NCI-H460 (cell line): ENCODE measurements around a stretch of chr5.

DNA sequence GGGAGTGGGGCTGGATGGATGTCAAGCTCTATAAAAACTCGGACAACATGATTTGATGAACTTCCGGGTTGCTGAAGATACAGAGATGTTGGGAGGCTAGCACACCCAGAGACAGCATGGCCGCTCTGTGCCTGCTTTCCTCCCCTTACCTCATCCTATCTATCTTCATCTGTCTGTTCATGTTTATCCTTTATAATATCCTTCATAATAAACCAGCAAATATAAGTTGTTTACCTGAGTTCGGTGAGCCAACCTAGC, 18.7 kb upstream of the CHD1 start:
RAMPAGE:
- cytosol, long total RNA: no peak
- long total RNA: no peak
- nucleus, long total RNA: no peak

RAMPAGE:
- cytosol, long total RNA: no peak
- long total RNA: no peak
- nucleus, long total RNA: no peak
Measured at GRCh38 chr5:100575767-100576139, 40.6 kb downstream of the FAM174A start.

RAMPAGE:
- cytosol, long total RNA: no peak
- long total RNA: no peak
- nucleus, long total RNA: no peak
Measured at GRCh38 chr5:100779765-100780313, 123.2 kb downstream of the ST8SIA4 start.

GRCh38 chr5:100900215-100900759, 2.8 kb downstream of the ST8SIA4 start:
RAMPAGE:
- cytosol, long total RNA: no peak
- long total RNA: no peak
- nucleus, long total RNA: no peak

DNA sequence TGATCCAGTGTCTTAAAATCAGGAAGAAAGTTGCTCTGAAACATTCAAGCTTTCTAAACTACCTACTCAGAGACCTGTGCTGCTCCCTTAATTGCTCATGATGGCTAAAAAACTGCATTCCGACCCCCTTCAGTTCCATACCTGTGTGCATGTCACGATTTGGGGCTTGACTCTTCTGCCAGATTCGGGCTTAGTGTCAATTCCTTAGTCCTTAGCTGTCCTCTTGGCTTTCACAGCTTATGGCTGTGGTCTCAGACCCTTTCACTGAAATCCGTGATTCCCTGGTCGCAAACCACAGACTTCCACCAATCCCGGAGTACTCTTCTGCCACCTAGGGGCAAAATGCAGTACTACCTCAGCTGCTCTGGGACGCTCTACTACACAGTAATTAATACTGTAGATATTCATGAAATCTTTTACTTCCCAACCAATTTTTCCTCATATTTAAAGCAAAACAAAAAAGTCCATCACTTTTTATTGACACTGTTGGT, 617.6 kb downstream of the SLCO4C1 start:
RAMPAGE:
- cytosol, long total RNA: no peak
- long total RNA: no peak
- nucleus, long total RNA: no peak

DNA sequence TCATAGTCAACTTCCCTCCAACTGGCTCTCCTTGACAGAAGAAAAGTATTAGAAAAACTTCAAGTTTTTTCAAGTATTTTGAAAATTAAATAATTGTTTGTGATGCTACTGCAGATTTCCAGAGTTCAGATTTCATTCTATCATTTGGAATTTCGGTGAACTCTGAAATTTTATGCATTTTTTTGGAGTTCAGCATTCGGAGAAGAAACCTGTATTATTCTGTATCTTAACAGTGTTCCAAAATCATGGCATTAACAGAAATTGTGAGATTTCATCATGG, 175.2 kb downstream of the SLCO4C1 start:
RAMPAGE:
- cytosol, long total RNA: no peak
- long total RNA: no peak
- nucleus, long total RNA: no peak

DNA sequence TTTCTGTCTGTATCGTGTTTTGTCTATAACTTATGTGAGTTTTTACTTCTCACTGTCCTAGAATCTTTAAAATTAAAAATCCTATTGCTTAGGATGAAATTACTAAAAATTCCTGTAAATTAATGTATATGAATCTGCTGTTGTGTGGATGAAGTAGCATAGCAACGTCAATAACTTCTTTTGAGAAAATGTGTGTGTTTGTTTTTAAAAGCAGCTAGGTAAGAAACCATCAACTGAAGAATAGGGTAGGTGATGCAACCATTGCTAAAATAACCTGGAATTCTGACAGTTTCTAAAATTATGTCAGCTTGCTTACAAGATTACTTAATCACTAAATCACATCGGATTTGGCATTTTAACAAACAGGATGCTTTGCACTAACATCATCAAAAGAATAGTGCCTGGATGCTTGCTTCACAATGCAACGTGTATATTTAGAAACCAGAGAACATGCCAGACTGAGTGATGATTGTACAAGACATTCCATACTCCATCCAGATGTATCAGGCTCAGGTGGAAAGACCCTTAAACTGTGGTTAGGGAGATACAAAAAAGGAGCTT, 43.8 kb downstream of the PAM start:
RAMPAGE:
- cytosol, long total RNA: no peak
- long total RNA: no peak
- nucleus, long total RNA: no peak

DNA sequence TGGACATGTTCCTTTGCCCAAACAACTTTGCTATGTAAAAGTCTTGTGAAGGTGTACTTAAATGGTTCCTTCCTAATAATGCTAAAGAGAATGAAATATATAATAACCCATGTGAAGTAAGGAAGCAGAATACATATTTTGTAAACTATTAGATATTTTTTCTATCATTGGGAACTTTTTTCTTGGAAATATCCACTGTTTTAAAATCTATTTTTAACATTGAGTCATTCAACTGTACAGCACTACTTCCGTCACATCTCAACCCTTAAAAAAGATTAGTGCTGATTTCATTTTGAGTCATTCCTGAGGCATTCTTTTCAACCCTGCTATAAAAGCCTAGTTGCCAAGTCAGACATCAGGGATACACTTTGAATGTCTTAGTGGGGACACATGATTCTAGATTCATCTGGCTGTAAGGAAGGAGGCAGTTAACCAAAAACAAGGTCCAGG, 161.0 kb downstream of the GIN1 start:
RAMPAGE:
- cytosol, long total RNA: no peak
- long total RNA: no peak
- nucleus, long total RNA: no peak

RAMPAGE:
- cytosol, long total RNA: no peak
- long total RNA: no peak
- nucleus, long total RNA: no peak
Measured at GRCh38 chr5:102969576-102970008, 150.3 kb downstream of the GIN1 start.

DNA sequence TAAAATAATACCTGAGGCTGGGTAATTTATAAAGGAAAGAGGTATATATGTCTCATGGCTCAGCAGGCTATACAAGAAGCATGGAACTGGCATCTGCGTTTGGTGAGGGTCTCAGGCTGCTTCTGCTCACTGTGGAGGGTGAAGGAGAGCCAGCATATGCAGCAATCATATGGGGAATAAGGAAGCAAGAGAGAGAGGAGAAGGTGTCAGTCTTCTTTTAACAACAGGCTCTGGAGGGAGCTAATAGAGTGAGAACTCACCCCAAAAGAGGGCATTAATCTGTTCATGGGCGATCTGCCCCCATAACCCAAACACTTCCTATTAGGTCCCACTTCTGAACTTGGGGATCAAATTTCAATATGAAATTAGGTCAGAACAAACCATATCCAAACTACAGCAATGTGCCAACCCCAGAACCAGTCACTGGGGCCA, 84.5 kb downstream of the GIN1 start:
RAMPAGE:
- cytosol, long total RNA: no peak
- long total RNA: no peak
- nucleus, long total RNA: no peak

DNA sequence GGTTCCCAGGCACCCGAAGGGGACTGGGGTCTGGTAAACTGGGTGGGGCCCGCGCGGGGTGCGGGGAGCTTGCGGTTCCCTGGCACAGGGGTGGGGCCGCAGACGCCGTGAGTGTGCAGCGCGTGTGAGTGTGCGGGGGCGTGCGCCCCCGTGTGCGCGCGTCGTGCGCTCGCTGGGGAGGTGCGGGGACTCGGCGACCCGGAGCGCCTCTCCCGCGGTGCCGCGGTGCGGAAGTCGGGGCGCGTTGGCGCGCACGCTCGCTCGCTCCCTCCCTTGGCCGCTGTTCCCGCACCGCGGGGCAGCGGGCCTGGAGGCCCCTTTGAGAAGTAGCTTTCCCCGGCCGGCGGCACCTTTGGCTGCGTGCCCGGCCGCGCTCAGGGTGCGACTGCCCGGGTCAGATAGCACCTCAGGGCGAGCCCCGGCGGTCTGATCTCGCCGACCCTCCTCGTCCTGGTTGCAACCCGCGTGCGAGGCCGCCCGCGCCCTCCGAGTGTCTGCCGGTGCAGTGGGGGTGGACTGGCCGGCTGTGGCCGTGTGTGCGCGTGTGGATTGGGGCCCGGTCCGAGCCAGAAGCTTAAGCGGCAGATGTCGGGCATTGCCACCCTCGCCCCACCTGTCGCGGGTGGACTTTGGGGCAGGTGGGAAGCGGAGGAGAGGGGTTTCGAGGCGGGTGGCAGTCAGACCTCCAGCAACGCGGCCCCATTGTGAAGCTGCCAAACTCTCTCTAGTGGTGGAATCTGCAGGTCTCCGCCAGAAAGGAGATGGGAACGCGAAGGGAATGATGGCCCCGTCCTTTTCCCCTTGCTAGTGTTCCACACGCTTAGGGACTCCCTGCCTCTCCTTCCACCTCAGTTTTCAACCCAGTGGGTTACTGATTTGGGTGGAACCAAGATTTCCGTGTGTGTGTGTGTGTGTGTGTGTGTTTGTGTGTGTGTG, 859 bp downstream of the MACIR start:
RAMPAGE:
- cytosol, long total RNA: no peak
- long total RNA: no peak
- nucleus, long total RNA: no peak

RAMPAGE:
- cytosol, long total RNA: no peak
- long total RNA: no peak
- nucleus, long total RNA: no peak
Measured at GRCh38 chr5:103561431-103561955, 1.1 kb downstream of the NUDT12 start.

GRCh38 chr5:107632066-107633079, 38.4 kb downstream of the EFNA5 start:
RAMPAGE:
- cytosol, long total RNA: no peak
- long total RNA: no peak
- nucleus, long total RNA: no peak

DNA sequence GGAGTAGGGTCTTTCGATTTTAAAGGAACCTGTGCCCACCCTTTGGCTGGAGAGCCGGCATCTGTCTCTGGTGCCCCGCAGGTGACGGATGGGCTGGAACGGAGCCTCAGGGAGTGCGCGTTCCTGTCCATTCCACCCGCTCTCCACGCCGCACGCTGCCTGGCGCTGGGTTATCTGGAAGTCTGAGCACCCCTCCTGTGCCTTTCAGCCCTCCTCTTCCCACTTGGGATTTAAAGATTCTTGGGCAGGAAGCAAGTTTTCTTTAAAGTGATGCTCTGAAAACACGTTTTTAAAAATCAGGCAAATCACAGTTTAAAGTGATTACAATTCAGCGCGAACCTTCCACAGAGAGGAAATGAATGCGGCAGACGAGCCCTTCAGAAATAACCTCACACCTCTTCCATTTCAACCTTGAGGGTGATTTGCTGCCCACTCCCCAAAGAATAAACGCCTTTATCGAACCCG, 2.2 kb upstream of the EFNA5 start:
RAMPAGE:
- cytosol, long total RNA: no peak
- long total RNA: no peak
- nucleus, long total RNA: no peak

RAMPAGE:
- cytosol, long total RNA: no peak
- long total RNA: no peak
- nucleus, long total RNA: no peak
Measured at GRCh38 chr5:107942497-107943272, 271.9 kb upstream of the EFNA5 start.

DNA sequence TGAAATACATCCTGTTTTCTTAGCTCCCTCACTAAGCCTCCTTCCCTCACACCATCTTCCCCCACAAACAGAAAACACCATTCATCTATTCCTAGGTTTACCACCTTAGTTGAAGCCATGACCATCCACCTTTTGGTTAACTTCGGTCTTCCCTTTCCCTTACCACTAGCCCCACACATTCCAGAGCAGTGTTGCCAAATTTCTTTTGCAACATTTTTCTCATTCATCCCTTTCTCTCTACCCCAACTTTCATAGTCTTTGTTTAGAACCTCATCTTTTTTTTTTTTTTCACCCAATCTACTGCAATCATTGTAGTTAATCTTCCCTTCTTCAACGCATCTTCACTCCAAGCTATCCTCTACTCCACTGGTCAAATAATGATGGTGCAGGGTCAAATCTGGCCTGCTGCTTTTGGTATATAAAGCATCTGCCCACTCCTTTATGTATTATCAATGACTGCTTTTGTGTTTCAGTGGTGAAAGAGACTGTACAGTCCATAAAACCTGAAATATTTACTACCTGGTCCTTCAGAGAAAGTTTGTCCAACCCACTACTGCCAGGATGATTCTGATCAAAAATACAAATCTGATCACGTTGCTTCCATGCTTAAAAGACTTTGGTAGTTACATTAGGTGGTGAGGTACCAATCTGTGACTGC, 272.7 kb upstream of the EFNA5 start:
RAMPAGE:
- cytosol, long total RNA: no peak
- long total RNA: no peak
- nucleus, long total RNA: no peak

DNA sequence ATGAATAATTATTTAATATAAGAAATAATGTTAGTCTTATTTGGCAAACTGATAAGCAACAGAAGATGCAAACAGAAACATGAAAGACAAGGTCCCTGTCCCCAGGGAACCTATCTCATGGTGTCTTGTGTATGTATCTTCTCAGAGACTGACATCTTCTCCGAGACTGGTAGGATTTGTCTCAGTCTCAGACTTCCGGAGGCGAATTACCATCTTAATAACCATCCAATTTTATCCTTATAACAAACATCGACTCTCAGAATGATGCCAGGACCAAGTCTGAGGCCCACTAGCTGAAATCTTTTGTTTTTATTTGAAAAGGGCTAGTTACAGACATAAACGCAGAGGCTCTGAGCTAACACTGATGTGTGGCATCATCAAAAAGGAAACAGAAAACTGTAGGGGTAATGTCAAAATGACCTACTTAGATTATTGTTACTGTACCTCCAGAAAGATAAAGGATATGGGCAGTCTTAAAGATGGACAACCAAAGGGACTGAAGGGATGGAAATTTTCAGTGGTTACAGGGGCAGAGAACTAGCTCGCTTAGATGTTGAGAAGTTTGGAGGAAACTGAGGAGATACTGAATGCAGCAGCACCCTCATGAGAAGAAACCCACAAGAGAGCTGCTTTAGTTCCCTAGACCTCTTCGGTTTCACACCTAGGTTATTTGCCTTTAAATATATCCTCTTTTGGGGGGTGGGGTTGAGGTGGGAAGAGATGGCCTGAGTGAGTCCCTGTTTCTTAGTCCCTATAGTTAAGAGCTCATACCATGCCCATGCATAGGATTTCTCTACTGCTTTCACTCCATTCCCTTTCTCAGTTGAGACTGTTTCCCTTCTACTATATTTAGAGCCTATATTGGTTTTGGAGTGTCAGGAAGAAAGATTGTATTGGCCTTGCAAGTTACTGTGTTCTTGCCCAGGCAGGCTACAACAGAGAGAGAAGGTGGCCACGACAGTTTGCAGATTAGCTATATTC, 320.2 kb upstream of the EFNA5 start:
RAMPAGE:
- cytosol, long total RNA: no peak
- long total RNA: no peak
- nucleus, long total RNA: no peak

DNA sequence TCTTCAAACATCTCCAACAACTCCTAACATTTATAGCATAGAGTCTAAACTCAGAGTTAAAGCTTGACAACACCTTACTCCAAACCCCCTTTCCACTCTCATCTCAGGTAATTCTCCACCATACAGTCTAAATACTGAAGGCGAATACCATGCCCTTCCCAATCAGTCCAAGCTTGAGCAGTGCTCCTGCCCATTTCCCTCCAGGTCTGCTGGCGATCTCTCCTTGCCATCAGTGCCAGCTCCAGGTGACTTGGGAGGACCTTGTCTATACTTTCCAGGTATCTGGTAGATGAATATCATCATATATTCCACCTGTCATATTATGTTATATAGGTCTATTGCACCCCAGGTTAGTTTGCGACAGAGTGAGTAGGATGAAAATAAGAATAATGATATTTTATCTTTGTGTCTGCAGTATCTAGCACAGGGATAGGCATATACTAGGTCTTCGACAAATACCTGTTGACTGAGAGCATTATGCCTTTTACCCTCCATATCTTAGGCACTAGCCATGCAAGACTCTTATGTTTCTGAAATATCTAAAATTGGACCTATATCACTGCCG, 328.2 kb upstream of the EFNA5 start:
RAMPAGE:
- cytosol, long total RNA: no peak
- long total RNA: no peak
- nucleus, long total RNA: no peak

GRCh38 chr5:108341645-108342448, 40.1 kb downstream of the FBXL17 start:
RAMPAGE:
- cytosol, long total RNA: no peak
- long total RNA: no peak
- nucleus, long total RNA: no peak

GRCh38 chr5:108364704-108365170, 17.2 kb downstream of the FBXL17 start:
RAMPAGE:
- cytosol, long total RNA: no peak
- long total RNA: no peak
- nucleus, long total RNA: no peak